GM12891 (cell line): ENCODE results near the gene ZNF823.

GRCh38 chr19:11216773-11217261 lies 19.5 kb upstream of the KANK2 start:
- RRBS, result no CpG with 5 or more reads among the region's 14 CpGs

DNA sequence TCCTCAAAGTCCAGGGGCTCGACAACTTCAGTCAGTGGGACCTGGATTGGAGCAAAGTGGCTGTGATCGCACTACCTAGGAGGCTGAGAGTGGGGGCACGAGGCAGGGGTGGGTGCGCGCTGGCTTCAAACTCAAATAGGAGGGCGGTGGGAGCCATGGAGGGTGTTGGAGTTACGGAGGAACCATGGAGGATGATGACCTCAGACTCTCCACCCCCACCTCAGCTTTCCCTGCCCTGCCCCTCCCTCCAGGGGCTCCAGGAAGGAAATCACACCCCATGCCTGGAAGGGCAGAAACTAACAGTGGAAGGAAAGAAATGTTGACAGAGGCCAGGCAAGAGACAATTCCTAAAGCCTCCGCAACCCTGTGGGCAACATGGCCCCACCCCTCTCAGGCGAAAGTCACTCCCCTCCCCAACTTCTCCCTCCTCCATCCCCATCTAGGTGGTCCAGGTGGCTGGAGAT lies 9.4 kb downstream of the DOCK6 start:
- RRBS, result no CpG with 5 or more reads among the region's 9 CpGs

DNA sequence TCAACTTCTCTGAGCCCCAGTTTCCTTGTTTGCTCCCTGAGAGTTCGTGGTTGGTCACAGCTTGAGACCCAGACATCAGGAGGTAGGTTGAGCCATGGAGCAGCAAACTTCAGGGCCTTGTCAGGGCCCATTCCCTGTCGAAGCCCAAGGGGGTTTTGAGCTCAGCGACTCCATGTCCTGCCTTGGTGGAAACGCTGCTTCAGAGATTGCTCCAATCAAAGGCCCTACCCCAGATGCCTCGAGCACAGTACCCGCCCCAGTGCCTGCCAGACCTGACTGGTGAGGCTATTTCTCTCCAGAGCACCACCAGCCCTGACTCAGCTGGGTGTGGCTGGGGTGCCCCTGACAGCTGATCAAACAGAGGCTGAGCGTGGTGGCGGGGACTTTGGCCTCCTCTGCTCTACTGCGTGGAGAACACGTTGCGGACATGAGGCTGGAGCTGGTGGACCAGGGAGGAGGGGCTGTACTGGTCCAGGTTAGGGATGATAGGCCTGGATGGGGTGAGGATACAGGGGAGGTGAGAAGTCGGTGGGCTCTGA lies 3.3 kb upstream of the DOCK6 start:
- RRBS, result no CpG with 5 or more reads among the region's 12 CpGs

- RRBS, result 33% methylated on average over 3 of the region's 17 CpGs
Measured at GRCh38 chr19:11323907-11324905, 15.3 kb downstream of the RAB3D start.

GRCh38 chr19:11344277-11344958 lies 1.6 kb downstream of the TMEM205 start:
- RRBS, result no CpG with 5 or more reads among the region's 6 CpGs

GRCh38 chr19:11373360-11374128 lies 922 bp upstream of the SWSAP1 start:
- RRBS, result no CpG with 5 or more reads among the region's 14 CpGs

GRCh38 chr19:11530385-11530993 lies 1.6 kb upstream of the ECSIT start:
- RRBS, result no CpG with 5 or more reads among the region's 12 CpGs

DNA sequence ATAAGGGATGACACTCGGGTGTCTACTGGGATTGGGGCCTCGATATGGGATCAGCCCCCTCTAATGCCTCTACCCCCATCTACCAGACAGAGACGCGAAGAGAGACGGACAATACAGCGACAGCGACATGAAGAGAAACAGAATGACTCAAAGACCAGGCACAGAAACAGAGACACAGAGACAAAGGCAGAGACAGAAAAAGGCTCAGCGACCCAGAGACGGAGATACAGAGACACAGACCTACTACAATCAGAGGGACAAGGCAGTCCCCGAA lies 3.0 kb upstream of the CNN1 start:
- RRBS, result no CpG with 5 or more reads among the region's 10 CpGs

- RRBS, result under 1% methylated on average over 14 of the region's 51 CpGs
Measured at GRCh38 chr19:11597571-11598436, 521 bp downstream of the ZNF627 start.

DNA sequence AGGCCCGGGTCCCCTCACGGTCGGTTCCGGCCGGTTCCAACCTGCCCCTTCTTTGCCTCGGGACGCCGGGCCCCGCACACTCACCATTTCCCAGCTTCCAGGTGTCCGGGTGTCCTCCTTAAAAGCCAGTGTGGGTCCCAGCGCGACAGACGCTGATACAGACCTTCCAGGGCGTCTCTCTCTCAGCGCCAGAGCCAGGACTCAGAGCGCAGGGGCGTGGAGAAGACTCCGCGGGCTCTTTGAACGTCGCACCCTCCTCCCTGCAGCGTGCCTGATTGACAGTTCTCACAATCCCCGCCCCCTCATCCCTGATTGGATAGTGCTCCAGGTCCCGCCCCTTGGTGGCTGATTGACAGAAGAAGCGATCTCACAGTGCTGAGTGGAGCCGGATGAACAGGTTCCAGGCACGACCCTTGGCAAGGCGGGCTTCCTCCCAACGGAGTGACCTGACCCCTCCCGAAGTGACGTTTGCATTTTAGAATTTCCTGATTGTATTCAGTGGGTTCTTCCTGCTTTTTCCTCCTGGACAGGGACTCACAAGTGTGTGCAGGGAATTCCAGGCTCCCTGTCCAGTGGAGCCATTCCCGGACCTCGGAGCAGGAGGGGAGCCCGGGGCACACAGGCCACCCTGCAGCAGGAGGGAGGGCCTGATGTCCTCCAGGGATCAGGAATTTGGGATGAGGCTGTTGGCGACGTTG lies at the start of gene ZNF823:
Gene ZNF823, minus strand, starts transcription at position 214 of the 698 bp plus-strand sequence.
- RRBS, result 0% methylated on average over 2 of the region's 36 CpGs

DNA sequence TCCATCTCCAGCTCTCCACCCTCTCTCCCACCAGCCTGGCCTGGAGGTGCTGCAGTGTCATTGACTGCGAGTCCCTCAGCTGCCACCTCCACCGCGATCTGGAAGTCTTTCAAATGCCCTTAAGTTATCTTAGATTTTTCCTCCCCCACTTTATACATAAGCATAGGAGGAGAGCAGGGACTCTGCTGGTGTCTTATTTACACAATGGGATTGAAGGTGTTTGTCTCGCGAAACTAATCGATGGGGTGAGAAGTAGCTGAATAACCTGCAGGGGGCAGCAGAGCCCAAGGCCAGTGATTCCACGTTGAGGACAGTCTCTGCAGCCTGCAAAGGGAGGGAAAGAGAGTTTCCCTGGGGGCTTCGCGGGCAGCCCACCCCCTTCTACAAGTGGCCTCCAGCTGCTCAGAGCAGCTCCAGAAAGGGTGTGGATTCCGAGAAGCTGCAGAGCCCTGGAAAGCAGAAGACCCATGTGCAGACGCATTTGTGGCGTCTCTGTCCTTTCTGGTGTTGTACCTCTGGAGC lies 1.3 kb upstream of the ZNF700 start:
- RRBS, result no CpG with 5 or more reads among the region's 12 CpGs

GRCh38 chr19:11949181-11949552 lies 15.7 kb upstream of the ZNF763 start:
- RRBS, result no CpG with 5 or more reads among the region's 5 CpGs

- RRBS, result no CpG with 5 or more reads among the region's 5 CpGs
Measured at GRCh38 chr19:12133112-12133658, 7.0 kb downstream of the ZNF20 start.

- RRBS, result no CpG with 5 or more reads among the region's 3 CpGs
Measured at GRCh38 chr19:12373627-12373874, 8.1 kb upstream of the ZNF442 start.

DNA sequence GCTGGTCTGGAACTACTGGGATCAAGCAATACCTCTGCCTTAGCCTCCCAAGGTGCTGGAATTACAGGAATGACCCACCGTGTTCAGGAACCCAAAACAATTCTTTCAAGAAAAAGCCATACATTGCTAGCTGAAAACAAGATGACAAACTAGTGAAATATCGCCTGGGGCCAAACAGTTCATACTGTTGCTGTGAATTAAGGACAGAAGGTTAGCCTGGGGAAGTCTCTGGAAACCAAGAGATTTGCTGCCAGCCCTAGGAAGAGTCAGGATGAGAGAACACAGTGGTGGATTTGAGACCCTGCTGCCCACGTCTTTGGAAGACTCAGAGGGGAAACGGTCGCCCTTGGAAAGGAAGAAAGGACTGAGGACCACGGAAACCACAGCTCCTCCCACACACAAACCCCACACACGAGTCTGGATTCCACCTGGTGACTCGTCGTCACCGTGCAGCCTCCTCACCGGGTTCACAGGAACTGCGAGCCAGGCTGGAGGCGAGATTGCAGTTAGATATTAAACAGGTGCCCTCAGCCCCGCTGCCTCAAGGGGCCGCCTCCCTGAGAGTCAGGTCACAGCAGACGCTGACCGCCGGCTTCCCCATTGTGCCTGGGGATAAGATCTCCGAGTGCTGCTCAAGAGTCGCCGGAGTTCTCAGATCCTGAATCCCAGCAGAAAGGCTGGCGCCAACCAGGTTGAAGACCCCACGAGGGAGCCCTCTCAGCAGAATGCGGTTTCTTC lies 948 bp downstream of the ZNF443 start:
- RRBS, result no CpG with 5 or more reads among the region's 24 CpGs

GRCh38 chr19:12525194-12525810 lies 26.0 kb downstream of the ZNF564 start:
- RRBS, result no CpG with 5 or more reads among the region's 9 CpGs

GRCh38 chr19:12639861-12640761 lies 26.4 kb downstream of the MAN2B1 start:
- RRBS, result no CpG with 5 or more reads among the region's 45 CpGs

DNA sequence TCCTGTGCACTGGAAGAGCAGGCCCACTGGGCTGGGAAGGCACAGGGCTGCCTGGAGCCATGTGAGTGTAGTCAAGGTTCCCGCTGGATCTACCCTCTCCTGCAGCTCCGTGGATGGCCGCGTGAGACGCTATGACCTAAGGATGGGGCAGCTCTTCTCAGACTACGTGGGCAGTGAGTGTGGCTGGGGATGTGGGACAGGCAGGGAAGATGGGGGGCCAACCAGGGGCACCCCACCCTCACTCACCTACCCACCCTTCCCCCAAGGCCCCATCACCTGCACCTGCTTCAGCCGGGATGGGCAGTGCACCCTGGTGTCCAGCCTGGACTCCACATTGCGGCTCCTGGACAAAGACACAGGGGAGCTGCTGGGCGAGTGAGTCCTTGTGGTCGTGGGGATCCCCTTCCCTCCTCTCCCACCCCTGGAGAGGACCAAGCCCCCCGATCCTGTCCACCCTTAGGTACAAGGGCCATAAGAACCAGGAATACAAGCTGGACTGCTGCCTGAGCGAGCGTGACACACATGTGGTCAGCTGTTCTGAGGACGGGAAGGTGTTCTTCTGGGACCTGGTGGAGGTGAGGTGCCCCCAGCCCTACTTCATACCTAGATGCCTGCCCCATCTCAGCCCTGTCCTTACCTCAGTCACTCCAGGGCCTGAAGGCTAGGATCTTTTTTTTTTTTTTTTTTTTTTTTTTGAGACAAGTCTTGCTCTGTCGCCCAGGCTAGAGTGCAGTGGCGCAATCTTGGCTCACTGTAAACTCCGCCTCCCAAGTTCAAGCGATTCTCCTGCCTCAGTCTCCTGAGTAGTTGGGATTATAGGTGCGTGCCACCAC lies 3.7 kb upstream of the WDR83OS start:
- RRBS, result no CpG with 5 or more reads among the region's 19 CpGs

DNA sequence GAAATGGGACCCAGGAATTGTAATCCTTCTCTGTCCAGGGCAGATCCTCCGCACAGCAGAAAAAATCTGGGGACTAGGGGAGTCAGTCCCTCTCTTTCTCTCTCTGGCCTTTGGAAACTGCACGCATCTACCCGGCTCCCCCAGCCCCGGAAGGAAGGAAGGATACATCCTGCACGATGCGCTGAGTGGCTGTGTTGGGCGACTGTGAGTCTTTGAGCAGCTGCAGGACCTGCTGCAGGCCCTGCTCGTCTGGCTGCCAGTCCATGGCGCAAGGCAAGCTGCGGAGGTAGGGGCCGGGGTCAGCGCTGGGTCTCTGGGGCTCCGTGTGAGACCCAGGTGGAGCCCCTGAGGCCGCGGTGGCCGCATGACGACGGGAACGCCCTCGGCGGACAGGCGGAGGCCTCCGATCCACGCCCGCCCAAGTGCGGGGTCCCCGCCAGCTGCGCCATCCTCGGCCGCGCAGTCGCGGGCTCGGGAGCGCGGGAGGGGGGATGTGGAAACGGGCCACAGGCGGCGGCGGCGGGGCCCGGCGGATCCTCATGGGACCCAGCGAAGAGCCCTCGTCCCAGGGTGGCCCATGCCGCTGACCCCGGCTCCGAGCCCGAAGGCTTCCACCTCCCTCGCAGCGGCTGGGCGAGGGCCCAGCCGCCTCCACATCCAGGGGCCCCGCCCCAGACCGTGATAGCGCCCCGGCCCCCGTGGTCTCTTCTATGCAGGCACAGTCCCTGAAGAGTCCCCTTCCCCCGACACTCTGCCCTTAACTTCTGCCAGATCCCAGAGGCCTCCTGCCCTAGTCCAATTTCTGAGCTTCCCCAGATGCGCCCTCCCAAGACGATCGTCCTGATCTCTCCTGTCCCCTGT lies 2.8 kb downstream of the TNPO2 start:
- RRBS, result 48% methylated on average over 10 of the region's 62 CpGs

- RRBS, result no CpG with 5 or more reads among the region's 4 CpGs
Measured at GRCh38 chr19:12730012-12730406, 4.5 kb downstream of the TRIR start.